PC-3 (cell line): ENCODE measurements around the genes PPP1R37 and FBXO46.

- RAMPAGE, long total RNA = no peak
Measured at GRCh38 chr19:44907519-44907970, 1.9 kb downstream of the APOE start.

DNA sequence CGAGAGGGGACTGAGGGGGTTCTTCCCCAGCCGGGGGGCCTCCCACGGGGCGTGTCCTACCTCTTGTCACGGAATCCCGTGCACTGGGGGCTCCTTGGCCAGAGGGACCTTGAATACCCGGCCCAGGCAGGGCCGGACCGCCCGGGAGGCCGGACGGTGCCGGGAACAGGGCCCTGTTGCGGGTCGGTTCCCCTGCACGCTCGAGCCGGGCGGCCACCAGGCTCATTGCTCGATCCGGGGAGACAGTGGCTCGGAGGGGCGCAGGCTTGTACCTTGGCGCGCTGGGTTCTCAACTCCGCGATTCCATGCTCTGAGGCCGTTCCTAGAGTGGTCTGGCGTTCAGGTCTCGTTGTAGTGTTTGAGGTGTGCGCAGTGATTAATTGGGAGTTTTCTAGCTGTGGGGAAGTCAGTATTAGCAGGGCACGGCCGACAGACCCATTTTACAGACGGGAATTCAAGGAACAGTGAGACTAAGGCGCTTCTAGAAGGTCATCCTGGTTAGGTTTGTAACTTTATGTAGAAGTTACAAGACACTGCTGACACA is 370 bp downstream of the CLPTM1 start:
- RAMPAGE, long total RNA = no peak

DNA sequence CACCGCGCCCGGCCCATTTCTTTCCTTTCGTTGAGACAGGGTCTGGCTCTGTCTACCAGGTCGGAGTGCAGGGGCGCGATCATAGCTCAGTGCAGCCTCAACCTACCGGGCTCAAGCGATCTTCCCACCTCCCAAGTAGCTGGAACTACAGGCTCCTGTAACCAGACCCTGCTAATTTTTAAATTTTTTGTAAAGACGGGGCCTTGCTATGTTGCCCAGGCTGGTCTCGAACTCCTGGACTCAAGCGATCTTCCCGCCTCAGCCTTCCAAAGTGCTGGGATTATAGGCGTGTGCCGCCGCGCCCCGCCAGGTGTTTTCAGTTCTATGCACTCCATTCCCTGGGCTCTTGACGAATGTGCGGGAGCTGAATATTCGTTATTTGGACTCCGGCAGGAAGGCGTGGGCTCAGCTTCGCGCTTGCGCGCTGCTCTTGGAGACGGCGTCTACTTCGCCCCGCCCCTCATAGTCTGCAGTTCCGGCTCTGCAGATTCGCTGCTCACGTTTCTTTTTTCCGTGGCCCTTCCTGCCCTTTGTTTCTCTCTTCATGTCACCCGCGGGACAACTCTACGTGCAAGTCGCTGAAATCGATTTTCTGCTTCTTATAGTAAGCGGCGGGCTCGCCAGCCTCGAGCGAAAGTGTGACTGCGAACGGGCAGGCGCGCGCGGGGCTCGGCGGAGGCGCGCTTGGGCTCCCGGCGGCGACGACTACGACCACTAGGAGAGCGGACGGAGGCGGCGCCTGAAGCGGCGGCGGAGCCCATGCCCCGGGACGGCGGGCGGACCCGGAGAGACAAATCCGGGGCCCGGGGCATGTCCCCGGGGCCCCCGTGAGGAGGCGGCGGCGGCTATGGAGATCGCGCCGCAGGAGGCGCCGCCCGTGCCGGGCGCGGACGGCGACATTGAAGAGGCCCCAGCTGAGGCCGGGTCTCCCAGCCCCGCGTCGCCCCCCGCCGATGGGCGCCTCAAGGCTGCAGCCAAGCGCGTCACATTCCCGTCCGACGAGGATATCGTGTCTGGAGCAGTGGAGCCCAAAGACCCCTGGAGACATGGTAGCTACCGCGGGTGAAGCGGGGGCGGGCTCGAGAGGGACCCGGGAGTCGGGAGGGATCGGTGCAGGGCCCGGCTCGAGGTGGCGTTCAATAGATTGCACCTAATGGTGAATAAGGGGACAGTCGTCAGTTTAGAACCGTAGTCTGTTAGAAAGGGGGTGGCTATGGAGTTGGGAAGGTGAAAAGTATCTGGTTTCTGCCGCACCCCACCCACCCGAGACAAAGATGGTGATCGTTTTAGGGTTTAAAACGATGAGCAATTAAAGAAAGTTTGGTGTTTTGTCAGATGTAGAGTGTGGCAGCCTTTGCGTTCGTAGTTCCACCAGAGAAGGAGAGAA is at the start of gene PPP1R37:
PPP1R37 (plus strand) TSS at position 701 of the 1,387 bp plus-strand sequence.
- RAMPAGE, long total RNA = no peak

DNA sequence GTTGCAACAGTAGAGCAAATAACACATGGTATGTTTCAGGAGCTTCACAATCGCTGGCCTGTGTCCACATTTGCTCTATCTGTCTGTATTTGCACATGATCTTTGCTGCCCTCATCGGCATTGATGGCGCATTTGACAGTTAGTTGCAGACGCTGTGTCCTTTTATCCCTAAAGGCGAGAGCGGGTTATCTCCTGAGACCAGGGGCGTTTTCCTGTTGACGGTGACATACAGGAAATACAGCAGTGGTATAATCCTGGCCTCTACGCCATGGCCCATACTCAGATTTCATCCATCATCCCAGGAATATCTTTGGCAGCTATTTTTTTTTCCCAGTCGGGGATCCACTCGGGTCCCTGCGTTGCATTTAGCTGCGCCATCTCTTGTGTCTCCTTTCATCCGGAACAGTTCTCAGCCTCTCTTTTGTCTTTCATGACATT is 22.1 kb downstream of the MARK4 start:
- RAMPAGE, long total RNA = no peak

DNA sequence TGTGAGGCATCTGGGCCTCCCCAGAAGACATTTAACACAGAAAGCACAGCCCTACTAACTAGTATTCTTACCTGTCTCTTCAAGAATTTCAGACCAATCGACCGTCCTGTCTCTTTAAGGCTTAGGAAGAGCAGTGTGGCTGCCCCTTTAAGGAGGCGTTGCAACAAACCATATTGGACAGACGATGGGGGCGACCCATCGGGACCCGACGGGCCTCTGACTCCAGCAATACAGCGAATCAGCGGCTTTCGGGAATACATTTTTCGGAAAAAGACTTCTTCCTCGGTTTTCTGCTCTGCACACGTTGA is 269 bp upstream of the POLR1G start:
- RAMPAGE, long total RNA = no peak

DNA sequence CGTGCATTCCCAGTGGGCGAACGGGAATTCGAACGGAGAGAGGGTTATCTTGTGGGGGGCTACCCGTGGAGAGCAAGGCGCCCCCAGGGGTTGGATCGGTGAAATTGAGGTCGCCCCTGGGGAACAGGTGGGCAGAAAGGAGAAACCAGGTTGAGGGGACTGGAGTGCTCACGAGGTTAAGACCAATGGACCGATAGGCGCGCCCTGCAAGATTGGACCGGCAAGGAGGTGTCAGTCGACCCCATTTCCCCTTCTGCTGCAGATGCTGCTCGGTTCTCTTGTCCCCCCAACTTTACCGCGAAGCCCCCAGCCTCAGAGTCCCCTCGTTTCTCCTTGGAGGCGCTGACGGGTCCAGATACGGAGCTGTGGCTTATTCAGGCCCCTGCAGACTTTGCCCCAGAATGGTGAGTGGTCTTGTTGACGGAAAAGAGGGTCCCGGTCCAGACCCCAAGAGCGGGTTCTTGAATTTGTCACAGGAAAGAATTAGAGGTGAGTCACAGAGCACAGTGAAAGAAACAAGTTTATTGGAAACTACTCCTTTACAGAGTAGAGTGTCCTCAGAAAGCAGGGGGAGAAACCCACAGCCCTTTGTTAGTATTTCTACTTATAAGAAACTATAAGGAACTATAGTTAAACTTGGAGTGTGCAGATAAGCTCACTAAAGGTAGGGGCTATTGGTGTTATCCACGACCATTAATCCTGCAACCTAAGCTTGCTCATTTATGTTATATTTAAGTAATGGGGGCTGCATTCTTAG is 566 bp downstream of the POLR1G start:
- RAMPAGE, long total RNA = no peak

GRCh38 chr19:45442798-45443230 is 19.1 kb upstream of the ERCC1 start:
- RAMPAGE, long total RNA = no peak

DNA sequence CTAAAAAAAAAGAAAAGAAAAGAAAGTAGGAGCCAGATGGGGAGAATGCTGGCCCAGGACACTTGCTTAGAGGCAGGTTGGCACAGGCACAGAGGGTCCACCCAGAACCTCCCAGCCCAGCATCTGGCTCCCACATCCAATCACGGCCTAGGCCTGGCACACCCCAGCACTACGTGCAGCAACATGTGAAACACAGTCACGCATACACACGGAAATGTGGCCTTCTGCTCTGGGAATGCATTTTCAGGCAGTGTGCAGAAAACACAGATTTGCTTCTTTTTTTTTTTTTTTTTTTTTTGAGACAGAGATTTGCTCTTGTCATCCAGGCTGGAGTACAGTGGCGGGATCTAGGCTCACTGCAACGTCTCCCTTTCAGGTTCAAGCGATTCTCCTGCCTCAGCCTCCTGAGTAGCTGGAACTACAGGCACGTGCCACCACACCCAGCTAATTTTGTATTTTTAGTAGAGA is 20.8 kb upstream of the FOSB start:
- RAMPAGE, long total RNA = no peak

DNA sequence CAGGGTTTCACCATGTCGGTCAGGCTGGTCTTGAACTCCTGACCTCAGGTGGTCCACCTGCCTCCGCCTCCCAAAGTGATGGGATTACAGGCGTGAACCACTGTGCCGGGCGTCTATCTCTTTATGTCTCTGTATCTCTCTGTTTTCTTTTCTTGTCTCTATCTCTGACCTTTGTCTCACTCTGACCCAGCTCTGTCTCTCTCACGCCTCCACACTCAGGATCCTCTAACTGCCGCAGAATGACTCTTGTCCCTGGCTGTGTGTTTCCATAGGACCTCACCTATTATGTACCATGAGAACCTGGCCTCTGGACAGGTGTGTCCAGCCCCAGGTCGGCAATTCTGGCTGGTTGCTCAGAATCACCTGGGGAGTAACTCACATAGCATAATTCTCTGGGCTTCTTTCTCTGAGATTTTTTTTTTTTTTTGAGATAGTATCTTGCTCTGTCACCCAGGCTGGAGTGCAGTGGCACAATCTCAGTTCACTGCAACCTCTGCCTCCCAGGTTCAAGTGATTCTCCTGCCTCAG is 20.3 kb upstream of the FOSB start:
- RAMPAGE, long total RNA = no peak

GRCh38 chr19:45471585-45471893 is 3.7 kb downstream of the FOSB start:
- RAMPAGE, long total RNA = no peak

DNA sequence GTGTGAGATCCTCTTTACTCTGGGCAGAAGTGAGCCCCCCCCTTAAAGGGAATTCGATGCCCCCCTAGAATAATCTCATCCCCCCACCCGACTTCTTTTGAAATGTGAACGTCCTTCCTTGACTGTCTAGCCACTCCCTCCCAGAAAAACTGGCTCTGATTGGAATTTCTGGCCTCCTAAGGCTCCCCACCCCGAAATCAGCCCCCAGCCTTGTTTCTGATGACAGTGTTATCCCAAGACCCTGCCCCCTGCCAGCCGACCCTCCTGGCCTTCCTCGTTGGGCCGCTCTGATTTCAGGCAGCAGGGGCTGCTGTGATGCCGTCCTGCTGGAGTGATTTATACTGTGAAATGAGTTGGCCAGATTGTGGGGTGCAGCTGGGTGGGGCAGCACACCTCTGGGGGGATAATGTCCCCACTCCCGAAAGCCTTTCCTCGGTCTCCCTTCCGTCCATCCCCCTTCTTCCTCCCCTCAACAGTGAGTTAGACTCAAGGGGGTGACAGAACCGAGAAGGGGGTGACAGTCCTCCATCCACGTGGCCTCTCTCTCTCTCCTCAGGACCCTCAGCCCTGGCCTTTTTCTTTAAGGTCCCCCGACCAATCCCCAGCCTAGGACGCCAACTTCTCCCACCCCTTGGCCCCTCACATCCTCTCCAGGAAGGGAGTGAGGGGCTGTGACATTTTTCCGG is 5.9 kb downstream of the FOSB start:
- RAMPAGE, long total RNA = no peak

DNA sequence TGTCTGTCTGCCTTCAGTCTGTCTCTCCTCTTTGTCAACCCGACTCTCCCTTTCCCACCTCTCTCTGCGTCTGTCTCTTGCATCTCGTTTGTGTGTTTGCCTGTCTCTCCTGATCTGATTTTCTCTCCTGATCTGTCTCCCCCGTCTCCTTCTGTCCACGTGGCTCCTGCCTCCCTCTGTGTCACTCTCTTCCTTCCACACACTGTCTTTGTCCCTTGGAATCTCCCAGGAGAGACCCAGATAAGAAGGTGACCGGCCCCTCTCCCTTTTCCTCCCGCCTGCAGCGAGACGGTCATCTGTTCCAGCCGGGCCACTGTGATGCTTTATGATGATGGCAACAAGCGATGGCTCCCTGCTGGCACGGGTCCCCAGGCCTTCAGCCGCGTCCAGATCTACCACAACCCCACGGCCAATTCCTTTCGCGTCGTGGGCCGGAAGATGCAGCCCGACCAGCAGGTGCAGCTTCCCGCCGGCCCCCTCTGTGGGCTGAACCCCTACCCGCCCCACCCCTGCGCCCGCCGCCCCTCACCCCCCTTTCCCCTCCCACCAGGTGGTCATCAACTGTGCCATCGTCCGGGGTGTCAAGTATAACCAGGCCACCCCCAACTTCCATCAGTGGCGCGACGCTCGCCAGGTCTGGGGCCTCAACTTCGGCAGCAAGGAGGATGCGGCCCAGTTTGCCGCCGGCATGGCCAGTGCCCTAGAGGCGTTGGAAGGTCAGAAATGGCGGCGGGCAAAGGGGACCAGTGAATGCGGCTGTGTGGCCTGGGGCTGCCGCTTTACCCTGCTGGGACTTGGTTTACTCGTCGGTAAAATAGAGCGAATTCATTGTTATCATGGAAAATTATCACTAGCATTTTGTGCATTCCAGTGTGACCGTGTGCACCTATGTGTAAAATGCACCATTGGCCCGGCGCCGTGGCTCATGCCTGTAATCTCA is 10.4 kb downstream of the VASP start:
- RAMPAGE, long total RNA = no peak

DNA sequence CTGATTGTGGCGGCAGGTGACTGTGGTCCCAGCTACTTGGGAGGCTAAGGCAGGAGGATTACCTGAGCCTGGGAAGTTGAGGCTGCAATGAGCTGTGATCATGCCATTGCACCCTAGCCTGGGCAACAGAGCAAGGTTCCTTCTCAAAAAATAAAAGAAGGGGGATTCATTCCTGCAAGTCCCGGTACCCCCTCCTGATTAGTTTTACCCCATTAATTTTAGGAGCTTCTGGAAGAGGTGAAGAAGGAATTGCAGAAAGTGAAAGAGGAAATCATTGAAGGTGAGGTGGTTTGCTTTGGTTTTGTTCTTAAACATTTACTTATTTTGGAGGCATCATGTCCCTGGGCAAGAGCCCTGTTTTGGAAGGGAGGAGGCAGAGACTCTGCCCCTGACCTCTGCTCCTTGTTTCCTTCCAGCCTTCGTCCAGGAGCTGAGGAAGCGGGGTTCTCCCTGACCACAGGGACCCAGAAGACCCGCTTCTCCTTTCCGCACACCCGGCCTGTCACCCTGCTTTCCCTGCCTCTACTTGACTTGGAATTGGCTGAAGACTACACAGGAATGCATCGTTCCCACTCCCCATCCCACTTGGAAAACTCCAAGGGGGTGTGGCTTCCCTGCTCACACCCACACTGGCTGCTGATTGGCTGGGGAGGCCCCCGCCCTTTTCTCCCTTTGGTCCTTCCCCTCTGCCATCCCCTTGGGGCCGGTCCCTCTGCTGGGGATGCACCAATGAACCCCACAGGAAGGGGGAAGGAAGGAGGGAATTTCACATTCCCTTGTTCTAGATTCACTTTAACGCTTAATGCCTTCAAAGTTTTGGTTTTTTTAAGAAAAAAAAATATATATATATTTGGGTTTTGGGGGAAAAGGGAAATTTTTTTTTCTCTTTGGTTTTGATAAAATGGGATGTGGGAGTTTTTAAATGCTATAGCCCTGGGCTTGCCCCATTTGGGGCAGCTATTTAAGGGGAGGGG is 18.7 kb downstream of the VASP start:
- RAMPAGE, long total RNA = no peak

GRCh38 chr19:45532177-45532784 is 25.0 kb downstream of the VASP start:
- RAMPAGE, long total RNA = no peak

DNA sequence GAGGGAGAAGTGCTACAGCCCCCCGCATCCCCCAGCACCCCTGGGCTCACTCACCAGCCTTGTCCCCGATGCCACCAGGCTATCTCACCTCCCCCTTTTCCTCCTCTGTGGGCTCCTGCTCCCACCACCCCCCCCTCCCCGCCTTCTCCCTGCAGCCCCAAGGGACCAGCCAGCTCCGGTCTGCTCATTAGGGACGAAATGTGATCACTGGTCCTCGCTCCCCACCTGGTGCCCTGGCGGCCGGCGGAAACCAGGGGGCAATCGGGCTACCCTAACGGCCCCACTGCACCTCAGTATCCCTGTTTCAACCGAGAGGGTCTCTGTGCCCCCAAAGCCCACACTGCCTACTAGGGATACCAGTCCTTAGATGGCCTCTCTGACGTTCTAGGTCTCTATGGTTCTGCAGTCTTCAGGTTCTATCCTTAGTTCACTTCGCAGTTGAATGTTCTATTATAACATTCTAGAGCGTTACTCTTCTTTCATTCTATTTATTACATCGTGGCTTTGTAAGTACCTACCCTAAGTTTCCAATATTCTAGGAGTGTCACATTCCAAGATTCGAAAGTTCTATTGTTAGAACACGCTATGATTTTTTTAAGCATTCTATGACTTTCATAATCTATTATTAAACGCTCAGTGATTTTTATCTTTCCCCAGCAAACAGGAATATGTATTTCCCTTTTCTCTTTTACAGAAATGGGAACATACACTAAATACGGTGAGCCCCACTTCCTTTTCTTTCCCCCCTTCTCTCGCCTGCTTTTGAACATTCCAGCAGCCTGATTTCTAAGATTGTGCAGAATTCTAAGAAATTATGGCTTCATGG is 2.5 kb downstream of the GPR4 start:
- RAMPAGE, long total RNA = no peak

DNA sequence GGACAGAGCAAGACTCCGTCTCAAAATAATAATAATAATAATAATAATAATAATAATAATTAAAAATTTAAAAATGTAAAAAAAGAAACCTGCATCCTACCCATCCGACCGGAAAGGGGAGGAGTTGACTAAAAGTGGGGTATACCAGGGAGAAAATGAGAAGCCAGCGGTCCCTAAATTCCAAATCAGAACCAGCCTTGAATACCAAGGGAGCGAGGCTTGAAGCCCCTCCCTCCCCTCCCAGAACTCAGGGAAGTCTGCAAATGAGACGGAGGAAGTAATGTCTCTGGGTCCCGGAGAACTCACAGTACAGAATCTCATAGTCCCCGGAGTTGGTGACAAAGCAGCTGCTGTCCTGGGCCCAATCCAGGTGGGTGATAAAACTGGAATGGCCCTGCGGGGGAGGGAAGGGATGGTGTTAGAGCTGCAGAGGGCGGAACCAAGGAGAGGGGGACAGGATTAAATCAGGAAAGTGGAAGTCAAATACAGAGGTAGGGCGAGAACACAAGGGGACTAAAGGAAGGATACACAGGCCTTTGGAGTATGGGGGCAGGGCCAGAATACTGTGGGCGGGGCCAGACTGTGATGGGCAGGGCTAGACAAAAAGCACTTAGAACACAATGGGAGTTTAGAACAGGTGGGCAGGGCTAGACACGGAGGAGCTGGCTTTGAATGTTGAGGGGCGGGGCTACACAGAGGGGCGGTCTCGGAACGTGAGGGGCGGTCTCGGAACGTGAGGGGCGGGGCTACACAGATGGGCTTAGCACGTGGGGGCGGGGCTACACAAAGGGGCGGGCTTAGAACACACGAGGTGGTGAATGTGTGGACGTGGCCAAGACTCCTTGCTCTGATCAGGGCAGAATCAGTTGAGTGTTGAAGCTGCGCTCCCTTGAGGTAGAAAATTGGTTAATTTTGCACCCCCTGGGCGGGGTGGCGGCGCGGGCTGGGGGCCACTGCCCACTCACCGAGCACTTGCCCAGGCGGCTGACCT is 13.8 kb upstream of the GPR4 start:
- RAMPAGE, long total RNA = no peak

GRCh38 chr19:45669014-45669676 is 1.1 kb downstream of the GIPR start:
- RAMPAGE, long total RNA = no peak

- RAMPAGE, long total RNA = no peak
Measured at GRCh38 chr19:45681423-45682413, 10.0 kb downstream of the SNRPD2 start.

- RAMPAGE, long total RNA = no peak
Measured at GRCh38 chr19:45730268-45731271, at the start of gene FBXO46. Gene FBXO46, minus strand, starts transcription at chr19:45730896.

DNA sequence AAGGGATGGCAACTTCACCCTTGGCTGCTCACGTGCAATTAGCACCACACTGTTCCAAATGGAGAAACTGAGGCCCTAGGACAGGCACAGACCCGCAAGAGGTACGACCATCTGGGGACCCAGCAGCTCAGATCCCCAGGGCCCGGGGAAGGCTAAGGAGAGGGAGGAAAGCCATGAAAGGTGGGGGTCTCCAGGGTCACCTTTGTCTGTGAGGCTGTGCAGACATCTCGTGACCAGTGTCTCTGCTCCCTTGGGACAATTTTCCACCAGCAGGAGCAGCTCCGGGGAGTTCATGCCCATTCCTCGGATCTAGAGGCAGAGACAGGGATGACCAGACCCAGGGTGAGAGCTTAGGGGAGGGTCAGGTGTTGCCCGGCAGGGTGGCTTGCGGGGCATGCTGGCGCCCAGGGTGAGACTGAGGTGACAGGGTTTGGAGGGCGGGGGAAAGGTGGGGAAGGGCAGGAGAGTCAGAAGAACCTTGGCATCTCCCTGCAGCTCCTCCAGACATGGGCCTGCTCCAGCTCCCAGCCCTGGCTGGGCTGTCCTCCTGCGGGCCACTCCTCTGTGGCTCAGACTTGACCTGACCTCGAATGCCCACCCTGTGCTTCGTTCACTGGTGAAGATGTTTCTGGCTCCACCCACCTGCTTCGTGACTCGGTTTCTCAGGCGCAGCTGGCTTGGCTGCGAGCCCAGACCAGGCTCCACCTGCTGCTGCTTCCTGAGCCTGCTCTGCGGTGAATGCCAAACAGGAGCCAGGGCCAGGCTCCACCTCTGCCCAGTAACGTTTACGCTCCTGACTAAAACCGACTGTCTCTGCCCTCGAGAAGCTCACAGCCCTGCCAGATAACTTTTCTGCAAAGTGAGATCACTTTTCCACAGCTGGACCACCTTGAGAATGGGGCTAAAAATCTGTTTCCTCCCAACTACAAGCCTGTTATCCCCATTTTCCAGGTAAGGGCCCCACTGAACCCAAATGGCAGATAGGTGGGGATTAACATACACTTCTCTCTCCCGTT is 8.8 kb upstream of the RSPH6A start:
- RAMPAGE, long total RNA = no peak